Cardiac ventricle fibroblast (primary cell): ENCODE data around the genes PTGER3, SLC44A5 and MSH4.

DNA sequence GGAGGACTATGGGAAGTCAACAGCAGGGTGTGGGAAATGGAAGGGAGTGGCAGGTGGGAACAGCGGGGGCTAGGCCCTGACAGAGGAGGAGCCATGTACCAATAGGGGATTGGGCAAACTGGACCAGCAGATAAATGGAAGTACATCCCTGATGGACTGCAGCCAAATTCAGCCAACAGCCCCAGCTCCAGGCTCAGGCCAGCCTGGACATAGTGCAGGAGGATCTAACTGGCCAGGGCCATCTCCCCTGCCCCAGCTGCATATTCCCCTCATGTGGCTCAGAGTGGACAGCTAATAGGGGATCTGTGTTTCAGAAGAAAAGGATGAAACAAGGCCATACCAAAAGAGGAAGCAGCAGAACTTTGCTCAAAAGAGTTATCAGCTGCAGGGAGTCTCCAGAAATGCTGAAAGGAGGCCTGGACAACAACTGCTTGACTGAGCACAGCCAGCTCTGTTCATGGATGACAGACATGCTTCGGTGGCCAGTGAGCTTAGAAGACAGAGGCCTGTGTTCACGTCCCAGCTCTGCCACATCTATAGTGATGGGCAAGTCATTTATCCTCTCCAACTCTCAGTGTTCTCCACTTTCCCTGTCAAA is 140.1 kb upstream of the SGIP1 start:
- RAMPAGE, long total RNA, result no peak

DNA sequence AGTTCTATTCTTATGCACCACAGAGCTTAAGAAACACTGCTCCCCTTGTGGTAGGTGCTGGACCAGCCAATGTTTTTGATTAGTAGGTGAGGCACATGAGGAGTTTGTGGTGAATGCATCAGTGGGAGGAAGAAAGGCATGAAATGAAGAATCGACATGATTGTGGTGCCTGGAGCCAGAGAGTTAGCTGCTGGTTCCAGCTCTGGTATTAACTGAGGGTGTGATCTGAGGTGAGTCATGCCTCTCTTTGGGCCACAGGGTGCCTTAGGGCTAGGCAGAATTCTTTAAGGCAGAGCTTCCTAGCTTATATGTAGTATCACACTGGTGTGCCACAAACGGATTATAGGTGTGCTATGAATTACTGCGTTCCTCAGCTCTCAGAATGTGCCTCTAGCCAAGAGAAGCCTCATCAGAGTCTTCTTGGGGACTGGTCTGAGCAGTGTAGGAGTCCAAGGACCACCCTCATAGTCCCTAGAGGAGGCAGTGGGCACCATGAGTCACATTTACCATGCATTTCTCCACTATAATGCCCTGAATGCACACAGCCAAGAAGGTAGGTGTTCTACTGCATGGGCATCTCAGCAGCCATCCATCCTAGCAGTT is 97.4 kb upstream of the SGIP1 start:
- RAMPAGE, long total RNA, result no peak

GRCh38 chr1:66739216-66739943 is 12.9 kb upstream of the DYNLT5 start:
- RAMPAGE, long total RNA, result no peak

- RAMPAGE, long total RNA, result no peak
These were observed 56.7 kb downstream of the MIER1 start for GRCh38 chr1:66981079-66982386.

DNA sequence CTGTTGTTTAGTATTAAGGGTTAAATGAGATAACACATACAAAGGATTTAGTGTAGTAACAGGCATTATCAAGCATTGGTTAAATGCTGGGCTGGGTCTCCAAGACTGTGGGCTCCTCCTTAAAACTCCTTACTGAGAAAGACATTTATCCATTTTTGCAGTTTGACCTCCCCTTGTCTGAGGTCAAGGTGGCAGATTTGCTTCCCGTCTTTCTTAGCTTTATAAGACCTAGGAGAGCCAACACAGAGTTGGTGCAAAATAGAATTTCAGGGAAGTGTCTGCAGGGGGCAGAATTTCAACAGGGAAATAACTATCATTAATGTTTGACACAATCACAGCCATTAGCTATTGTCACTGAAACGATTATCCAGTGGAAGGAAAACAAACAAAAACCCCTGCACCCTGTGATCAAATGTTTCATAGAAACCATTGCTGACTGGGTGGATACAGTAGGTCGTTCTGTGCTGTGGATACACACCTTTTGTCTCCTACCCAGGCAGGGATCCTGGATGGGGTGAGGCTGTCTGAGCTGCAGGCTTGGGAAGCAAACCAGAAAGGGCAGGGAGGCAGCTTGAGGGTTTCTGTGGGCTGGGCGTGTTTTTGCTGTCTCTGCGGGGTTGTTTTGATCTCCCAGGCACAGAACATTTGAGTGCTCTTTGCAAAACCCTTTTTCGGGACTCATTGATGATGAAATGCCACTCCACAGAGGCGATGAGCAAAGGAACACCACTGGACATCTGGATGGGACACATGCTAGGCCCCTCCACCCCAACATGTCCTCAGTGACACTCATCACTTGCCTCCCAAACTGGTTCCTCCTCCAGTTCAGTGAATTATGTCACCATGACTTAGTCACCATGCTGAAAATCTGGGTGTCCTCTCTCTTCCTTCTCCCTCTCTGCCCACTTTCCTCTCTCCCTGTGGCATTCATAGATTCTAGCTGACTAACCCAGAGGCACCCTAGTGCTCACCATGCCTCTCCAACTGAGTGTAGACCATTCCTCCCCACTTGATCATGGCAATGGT is 94.2 kb upstream of the SERBP1 start:
- RAMPAGE, long total RNA, result no peak

GRCh38 chr1:67540177-67540860 is 110.1 kb upstream of the SERBP1 start:
- RAMPAGE, long total RNA, result no peak

GRCh38 chr1:67561533-67562375 is 123.2 kb upstream of the GADD45A start:
- RAMPAGE, long total RNA, result no peak

GRCh38 chr1:67687296-67687594 is 2.2 kb downstream of the GADD45A start:
- RAMPAGE, long total RNA, result no peak

DNA sequence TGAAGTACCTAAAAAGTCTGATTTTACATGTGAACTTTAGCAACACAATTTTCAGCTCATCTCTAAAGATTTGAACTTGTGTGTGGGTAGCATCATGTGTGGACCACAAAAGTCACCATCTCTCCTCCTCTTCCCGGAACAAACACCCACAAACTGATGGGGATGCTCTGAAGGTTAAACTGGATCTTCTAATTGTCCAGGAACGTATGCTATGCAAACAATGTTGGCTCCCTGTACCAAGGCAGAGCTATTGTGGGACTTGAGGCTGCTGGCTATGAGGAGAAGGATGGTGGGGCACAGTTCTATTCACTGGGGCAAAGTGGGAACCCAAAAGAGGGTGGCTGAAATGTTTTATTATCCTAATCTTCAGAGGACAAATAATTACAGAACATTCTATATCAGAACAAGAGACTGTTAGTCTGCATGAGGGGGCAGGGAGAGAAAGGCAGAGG is 62.7 kb downstream of the GADD45A start:
- RAMPAGE, long total RNA, result no peak

- RAMPAGE, long total RNA, result no peak
These were observed 69.0 kb downstream of the GADD45A start for GRCh38 chr1:67753657-67754652.

DNA sequence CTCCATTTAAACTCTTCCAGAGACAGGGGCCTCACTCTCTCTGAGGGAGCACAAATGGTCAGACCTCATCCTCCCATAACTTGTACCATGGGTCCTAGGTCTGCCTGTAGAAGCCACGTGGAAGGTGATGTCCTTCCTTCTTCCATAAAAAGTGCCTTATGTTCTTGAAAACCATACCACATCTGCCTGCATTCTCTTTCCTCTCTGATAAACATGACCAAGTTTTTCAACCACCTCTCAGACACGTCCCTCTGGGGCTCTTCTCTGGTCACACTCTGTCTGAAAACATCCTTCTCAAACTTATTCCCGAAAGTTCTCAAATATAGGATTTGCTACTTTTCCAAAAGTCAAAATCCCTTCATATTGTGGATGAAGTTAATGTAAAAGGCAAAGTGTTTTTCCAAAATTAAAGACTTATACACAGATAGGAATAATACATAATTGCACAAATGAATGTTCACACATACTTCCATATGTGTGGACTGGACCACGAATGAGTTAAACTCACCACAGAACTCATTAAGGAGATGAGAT is 72.8 kb downstream of the WLS start:
- RAMPAGE, long total RNA, result no peak

DNA sequence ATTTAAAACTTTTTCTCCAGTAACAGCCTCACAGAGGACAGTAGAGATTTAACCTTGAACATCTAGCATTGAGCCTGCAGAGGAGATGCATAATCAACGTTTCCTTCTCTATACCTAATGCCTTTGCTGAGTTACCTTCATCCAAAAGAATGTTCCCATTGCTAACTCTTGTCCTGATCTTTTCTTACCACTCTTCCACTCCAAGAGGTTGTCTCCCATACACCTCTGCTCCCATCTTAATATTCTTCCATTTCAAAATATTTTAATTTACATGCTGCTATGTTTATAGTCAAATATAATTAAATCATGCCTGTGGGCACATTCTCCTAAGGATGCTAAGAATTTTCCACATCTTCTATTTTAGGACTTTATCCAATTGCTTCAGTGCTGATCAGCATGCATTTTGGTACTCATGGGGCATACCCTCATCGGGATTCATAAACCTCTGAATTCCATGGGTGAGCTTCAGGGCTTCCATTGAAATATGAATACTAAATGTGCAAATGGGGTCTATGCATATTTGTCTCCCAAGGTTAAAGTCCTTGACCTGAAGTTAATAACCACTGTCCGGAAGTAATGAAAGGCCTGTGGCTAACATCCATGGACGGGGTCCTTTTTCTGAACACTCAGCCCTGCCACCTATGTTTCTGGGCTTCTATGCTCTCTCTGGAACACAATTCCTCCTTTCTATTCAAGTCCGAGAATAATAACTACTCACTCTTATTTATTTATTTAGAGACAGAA is 55.3 kb downstream of the WLS start:
- RAMPAGE, long total RNA, result no peak

DNA sequence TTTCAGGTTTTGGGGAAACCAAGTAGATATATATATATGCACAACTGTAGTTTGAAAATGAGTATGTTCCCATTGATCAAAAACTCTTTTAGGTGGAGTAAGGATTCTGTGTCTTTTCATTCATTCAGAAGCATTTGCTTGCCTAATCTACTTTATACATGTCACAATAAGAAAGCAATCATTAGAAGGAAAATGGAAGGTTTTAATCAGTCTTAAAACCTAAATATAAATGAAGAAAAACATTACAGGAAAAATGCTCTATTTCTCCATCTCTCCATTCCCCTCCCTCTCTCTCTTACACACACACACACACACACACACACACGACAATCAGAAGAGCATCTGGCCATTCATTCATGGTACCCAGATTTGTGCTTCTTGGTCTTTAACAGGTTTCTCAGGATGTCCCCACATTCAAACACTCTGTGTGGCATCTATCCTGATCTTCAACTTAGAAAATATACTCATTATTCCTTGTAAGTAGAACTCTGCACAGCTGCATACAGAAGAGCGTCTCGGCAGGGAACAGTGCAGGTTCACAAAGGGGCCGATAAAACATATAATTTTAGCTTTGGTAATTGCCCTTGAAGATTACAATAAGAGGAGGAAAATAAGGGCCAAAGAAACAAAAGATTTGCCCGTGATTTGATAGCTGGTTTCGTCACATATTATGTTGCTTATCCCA is 801 bp downstream of the LRRC40 start:
- RAMPAGE, long total RNA, result no peak

DNA sequence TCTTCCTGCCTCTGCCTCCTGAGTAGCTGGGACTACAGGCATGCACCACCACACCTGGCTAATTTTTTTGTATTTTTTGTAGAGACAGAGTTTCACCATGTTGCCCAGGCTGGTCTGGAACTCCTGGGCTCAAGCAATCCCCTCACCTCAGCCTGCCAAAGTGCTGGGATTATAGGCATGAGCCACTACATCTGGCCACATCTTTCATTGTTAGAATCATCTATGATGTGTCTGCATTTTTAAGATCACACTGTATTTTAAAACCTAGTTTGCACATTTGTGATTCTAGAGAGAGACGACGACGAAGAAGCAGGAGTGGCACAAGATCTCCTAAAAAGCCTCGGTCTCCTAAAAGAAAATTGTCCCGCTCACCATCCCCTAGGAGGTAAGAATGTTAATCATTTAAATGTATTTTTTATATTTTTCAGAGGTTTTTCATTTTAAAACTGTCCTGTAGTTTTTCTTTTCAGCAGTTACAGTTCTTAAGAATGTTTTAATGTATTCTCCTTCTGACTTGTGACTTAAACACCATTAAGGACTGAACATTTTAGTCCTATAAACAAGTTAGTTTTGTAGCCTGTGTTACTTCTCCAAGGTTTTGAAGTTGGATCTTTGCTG is 28.6 kb downstream of the SRSF11 start:
- RAMPAGE, long total RNA, result no peak

- RAMPAGE, long total RNA, result no peak
These were observed at the start of gene PTGER3 for GRCh38 chr1:71047601-71048247. Gene PTGER3 (minus strand): TSS chr1:71047816.

GRCh38 chr1:71080032-71080490 is 774 bp downstream of the ZRANB2 start:
- RAMPAGE, long total RNA, result no peak

- RAMPAGE, long total RNA, result no peak
These were observed at the start of gene SLC44A5 for GRCh38 chr1:75610919-75611501. Gene SLC44A5 (minus strand): TSS chr1:75611114.

- RAMPAGE, long total RNA, result no peak
These were observed at the start of gene MSH4 for GRCh38 chr1:75796163-75797365. Gene MSH4 (plus strand): TSS chr1:75796882.

DNA sequence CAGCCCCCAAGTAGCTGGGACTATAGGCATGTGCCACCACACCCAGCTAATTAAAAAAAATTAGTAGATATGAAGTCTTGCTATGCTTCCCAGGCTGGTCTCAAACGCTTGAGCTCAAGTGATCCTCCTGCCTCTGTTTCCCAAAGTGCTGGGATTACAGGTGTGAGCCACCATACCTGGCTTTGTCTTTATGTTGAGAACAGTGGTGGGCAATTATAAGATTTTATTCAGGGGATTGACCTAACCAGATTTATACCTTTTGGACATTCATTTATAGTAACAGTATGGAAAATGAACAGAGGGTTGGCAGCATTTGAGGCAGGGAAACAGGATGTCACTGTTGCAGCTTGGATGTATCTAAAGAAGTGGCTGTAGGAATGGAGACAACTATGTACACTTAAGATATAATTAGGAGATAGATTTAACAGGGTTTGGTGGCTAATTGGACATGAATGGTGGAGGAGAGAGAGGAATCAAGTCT is 123.6 kb downstream of the ST6GALNAC3 start:
- RAMPAGE, long total RNA, result no peak

- RAMPAGE, long total RNA, result no peak
These were observed 278.8 kb downstream of the ST6GALNAC3 start for GRCh38 chr1:76353437-76353742.